HepG2 (cell line): Measurements from ENCODE around the gene ID2.

DNA sequence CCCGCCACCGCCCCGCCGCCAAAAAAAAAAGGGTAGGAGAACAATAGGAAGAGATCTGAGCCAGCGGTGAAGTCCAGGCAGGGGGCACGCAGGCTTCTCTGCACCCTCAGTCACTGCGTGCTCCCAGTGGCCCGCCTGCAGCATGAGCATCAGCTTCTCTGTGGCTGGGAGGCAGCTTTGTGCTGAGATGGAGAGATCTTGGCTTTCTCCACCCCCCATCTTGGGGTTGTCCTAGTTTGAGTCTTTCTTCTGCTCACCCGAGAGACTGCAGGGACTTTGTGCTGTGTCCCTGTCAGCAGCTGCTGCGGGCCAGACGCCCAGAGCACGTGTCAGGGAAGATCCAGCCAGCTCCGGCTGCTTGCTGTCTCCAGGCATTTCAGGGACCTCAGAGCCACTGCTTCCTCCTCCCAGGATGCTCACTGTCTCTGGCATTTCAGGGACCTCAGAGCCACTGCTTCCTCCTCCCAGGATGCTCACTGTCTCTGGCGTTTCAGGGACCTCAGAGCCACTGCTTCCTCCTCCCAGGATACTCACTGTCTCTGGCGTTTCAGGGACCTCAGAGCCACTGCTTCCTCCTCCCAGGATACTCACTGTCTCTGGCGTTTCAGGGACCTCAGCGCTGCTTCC lies 20.4 kb downstream of the TRAPPC12 start:
- RRBS, 2 experiments, result no CpG with 5 or more reads among the region's 17 CpGs
CAGE:
- cytosol, long polyA minus RNA, result no peak
- cytosol, long polyA plus RNA, result no peak
- long polyA plus RNA, result no peak
- nucleus, long polyA minus RNA, result no peak
- nucleus, long polyA plus RNA, result no peak

DNA sequence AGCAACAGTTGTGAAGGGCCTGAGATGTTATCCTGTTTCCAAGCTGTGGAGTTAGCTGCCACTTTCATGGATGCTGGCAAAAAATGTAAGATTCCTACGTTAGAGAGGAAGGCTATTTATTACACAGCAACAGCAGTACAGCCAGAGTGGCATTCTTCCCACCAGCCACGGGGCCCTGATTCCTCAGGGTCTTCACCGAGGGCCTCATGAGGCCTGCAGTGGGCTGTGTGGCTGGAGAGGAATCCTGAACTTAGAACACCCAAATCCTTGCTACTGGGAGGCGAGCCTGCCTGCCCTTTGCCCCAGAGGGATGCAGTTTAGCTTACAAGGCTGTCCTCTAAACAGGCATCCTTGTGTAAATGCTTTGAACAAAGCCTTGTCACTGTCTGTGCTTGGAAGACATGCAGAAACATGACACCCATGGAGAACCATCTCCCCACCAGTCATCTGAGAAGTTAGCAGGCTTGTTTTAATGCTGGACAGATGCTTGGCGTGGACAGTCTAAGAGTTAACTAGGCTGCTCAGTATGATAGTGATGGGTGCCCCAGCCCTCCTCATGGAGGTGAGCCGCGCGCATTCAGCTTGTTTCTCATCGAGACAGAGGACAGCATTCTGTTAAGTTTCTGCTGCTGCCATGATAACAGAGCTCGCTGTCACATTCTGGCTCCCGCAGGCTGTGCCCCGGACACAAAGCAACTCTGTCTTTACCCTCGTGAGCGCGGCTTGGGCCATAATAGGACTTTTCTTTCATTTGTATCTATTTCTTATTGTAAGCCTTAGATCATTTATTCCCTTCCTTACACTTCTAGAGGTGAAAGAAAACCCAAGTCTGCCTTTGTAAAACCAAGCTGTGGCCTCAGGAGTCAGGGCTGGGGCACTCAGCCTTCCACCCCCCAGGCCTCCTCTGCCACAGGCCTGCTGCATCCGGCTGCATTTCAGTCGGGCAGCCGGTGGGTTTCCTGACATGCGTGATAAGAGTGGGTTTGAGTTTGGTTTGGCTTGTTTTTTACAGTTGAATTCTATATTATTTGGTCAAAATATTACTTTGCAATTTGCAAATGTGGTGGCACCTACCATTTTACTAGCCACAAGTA lies 42.8 kb downstream of the ADI1 start:
- RRBS, 2 experiments, result no CpG with 5 or more reads among the region's 19 CpGs
CAGE:
- cytosol, long polyA minus RNA, result no peak
- cytosol, long polyA plus RNA, result no peak
- long polyA plus RNA, result no peak
- nucleus, long polyA minus RNA, result no peak
- nucleus, long polyA plus RNA, result no peak

DNA sequence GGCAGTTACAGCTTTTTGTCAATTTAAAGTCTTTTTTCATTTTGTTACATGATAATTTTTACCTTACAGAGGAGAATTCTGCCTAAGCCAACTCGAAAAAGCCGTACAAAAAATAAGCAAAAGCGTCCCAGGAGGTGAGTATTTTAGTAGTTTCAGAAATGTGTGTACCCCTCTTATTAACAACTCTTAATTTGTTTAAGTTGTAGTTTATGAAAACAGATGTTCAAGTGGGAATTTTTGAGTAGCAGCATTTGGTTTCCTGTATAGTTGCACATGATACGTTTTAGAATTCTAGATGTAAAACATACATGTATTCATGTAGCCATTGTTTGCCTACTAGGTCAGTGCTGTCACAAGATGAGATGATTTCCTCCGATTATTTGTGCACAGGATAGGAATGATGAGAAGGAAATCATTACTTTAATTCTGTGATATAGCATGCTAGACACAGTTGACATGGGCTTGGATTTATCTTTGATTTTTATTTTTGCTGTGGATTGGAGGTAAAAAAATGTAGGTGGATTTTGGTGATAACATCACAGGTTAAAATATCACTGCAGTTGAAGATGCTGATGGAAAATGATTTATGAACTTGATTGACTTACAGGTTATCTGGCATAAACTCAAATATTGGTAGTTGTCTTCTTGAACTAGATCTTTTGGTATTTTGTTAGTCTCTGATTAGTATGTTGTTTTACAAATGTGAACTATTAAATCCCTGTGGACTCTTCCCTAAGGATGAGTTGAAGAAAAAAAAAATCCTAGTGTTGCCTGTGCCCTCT lies 2.8 kb downstream of the RPS7 start:
- RRBS, 2 experiments, result no CpG with 5 or more reads among the region's 5 CpGs
CAGE:
- cytosol, long polyA minus RNA, result no peak
- cytosol, long polyA plus RNA, result no peak
- long polyA plus RNA, result no peak
- nucleus, long polyA minus RNA, result no peak
- nucleus, long polyA plus RNA, result start-site peak on the plus strand centred at position 133 of the sequence, 9 bp wide, 56 and 48 reads in 2 replicates

GRCh38 chr2:3901985-3902602 lies 198.7 kb downstream of the DCDC2C start:
- RRBS, 2 experiments, result no CpG with 5 or more reads among the region's 8 CpGs
CAGE:
- cytosol, long polyA minus RNA, result no peak
- cytosol, long polyA plus RNA, result no peak
- long polyA plus RNA, result no peak
- nucleus, long polyA minus RNA, result no peak
- nucleus, long polyA plus RNA, result no peak

DNA sequence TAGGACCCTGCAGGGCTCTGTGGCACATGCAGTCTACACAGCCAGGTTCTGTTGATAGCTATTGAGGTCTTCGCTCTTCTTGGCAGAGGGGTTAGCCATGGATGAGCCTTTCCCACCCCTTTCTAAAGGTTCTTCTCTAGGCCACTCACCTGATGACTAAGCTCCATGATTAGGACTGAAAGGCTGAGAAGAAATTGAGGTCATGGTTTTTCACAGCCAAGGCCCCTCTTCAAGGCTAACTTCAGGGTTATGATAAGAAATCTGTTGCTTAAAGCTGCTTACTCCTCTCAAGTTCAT lies 931.3 kb upstream of the SOX11 start:
- RRBS, 2 experiments, result no CpG with 5 or more reads among the region's 1 CpG
CAGE:
- cytosol, long polyA minus RNA, result no peak
- cytosol, long polyA plus RNA, result no peak
- long polyA plus RNA, result no peak
- nucleus, long polyA minus RNA, result no peak
- nucleus, long polyA plus RNA, result no peak

DNA sequence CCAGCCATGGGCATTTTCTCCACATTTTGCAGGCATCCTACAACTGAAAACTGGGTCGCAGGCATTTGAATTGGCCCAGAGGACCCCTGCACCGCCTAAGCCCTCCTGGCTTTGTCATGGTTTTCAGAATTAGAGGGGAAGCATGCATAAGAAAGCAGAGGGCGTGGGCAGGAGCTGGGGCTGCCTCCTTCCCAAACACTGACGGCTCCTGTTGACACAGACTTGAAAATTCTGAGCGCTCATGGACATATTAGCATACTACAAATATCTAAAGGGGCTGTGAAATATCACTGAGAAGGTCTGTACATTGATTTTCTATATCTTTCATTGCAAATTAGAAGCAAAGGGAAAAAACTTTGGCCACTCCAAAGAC lies 34.1 kb downstream of the SOX11 start:
- RRBS, 2 experiments, result no CpG with 5 or more reads among the region's 5 CpGs
CAGE:
- cytosol, long polyA minus RNA, result no peak
- cytosol, long polyA plus RNA, result no peak
- long polyA plus RNA, result no peak
- nucleus, long polyA minus RNA, result no peak
- nucleus, long polyA plus RNA, result no peak

DNA sequence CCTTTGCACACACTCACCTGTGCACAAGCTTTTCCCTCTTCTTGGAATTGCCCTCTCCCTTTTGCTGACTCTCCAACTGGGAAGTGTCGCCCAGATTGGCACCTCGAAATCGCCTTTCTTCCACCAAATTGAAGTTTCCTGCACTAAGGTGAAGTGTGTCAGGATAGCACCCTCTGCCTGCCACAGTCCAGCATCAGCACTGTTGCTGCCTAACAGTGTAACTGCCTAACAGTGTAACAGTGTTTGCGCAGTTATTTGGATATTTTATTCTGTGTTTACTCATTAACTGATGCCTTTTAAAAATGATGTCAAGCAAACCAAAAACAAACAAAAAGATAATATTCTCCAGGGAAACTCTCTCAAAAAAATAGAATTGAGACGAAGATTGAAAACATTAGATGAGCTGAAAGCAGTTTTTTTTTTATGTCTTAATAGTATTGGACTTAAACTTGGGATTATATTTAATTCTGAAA lies 738 bp upstream of the CMPK2 start:
- RRBS, 2 experiments, result no CpG with 5 or more reads among the region's 5 CpGs
CAGE:
- cytosol, long polyA minus RNA, result no peak
- cytosol, long polyA plus RNA, result no peak
- long polyA plus RNA, result no peak
- nucleus, long polyA minus RNA, result no peak
- nucleus, long polyA plus RNA, result no peak

- RRBS, 2 experiments, result no CpG with 5 or more reads among the region's 2 CpGs
CAGE:
- cytosol, long polyA minus RNA, result no peak
- cytosol, long polyA plus RNA, result no peak
- long polyA plus RNA, result no peak
- nucleus, long polyA minus RNA, result no peak
- nucleus, long polyA plus RNA, result no peak
Observed at GRCh38 chr2:6909573-6910191, 7.5 kb upstream of the RNF144A start.

DNA sequence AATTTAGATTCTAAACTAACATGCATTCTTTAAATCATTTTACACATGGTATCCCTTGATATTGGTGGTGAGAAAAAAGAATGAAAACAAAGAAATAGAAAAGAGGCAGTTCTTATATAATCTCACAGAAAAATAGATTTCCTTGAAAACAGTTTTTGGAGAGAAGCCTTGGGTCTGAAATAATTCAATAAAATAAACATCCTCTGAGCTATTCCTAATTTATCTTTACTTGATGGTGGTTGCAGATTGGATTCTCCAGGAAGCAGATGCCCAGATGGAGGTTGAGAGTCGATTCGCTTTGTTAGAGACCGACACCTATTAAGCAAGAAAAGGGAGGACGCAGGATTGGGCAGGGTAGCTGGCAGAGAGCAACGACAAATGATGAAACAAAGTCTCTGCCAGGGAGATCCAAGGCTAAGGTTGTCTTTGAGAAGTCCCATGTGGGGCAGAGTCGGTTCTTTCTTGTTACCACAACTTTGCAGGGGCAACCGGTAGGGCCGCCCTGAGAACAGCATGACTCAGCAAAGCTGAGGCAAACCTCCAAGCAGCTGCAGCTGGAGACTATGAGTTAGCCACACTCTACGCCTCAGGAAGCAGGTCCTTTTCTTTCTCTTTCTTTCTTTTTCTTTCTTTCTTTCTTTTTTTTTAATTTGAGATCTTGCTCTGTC lies 452.5 kb upstream of the ID2 start:
- RRBS, 2 experiments, result no CpG with 5 or more reads among the region's 9 CpGs
CAGE:
- cytosol, long polyA minus RNA, result no peak
- cytosol, long polyA plus RNA, result no peak
- long polyA plus RNA, result no peak
- nucleus, long polyA minus RNA, result no peak
- nucleus, long polyA plus RNA, result no peak

GRCh38 chr2:8453026-8453457 lies 228.8 kb upstream of the ID2 start:
- RRBS, 2 experiments, result no CpG with 5 or more reads among the region's 6 CpGs
CAGE:
- cytosol, long polyA minus RNA, result no peak
- cytosol, long polyA plus RNA, result no peak
- long polyA plus RNA, result no peak
- nucleus, long polyA minus RNA, result no peak
- nucleus, long polyA plus RNA, result no peak

DNA sequence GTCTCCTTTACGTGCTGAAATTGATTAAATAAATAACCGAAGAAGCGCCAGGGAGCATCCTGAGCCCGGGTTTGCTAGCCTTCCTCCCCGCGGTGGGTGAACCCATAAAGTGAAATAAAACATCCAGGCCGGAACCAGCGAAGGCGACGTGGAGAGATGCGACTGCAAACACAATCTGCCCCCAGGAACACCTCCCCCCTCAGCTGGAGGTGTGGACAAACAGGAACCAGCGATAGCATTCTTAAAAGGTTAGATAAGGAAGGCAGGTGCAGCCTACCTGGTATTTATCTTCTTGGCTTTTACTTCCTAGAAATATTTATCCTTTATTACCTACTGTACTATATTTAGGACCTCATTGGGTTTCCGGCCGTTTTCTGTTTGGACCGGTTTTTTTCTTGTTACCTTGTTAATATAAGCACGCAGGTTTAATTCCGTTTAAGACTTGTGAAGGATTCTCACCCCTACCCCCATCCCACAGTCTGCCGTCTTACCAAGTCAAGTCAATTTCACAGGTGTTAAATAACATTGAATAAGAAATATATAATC lies 224.1 kb upstream of the ID2 start:
- RRBS, 2 experiments, result no CpG with 5 or more reads among the region's 18 CpGs
CAGE:
- cytosol, long polyA minus RNA, result no peak
- cytosol, long polyA plus RNA, result no peak
- long polyA plus RNA, result no peak
- nucleus, long polyA minus RNA, result no peak
- nucleus, long polyA plus RNA, result no peak

DNA sequence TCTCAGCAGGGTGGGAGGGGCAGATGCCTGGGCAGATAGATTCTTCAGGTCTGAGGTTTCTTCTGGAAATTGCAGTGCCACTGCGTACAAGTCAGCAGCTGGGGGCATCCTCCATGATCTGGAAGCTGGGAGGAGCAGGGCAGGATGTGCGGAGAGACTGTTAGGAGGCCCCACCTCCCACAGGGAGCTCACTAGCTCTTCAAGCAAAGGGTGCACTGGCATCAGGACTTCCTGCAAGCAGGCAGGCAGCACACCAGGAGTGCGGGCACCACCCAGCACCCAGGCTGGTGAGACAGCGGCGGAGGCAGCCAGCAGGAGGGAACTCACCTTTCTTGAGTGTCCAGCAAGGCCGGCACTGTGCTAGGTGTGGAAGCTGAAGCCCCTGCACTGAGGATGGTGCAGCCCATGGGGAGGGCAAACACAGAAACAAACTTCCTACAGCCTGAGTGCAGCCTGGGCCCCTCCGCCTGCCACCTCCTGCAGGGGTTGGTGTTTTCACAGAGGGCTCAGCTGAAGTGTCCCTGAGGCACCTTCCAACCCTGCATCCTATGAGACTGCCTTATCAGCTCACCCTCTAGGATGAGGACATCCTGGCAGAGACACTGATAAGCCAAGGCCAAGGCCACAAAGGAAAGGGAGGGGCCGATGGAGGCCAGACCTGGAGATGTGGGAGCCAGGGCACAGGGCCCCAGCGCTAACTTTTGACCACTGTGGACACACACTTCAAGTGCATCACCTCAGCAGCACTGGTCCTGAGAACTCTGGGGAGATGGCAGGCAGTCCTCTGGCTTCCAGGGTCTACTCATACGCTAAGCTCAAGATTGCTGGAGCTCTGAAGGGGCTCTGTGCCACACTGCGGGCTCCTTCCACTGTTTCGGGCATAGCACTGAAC lies 100.5 kb upstream of the ID2 start:
- RRBS, 2 experiments, result no CpG with 5 or more reads among the region's 12 CpGs
CAGE:
- cytosol, long polyA minus RNA, result no peak
- cytosol, long polyA plus RNA, result no peak
- long polyA plus RNA, result no peak
- nucleus, long polyA minus RNA, result no peak
- nucleus, long polyA plus RNA, result no peak

- RRBS, 2 experiments, result no CpG with 5 or more reads among the region's 18 CpGs
CAGE:
- cytosol, long polyA minus RNA, result no peak
- cytosol, long polyA plus RNA, result no peak
- long polyA plus RNA, result no peak
- nucleus, long polyA minus RNA, result no peak
- nucleus, long polyA plus RNA, result no peak
Observed at GRCh38 chr2:8626920-8627573, 54.8 kb upstream of the ID2 start.

DNA sequence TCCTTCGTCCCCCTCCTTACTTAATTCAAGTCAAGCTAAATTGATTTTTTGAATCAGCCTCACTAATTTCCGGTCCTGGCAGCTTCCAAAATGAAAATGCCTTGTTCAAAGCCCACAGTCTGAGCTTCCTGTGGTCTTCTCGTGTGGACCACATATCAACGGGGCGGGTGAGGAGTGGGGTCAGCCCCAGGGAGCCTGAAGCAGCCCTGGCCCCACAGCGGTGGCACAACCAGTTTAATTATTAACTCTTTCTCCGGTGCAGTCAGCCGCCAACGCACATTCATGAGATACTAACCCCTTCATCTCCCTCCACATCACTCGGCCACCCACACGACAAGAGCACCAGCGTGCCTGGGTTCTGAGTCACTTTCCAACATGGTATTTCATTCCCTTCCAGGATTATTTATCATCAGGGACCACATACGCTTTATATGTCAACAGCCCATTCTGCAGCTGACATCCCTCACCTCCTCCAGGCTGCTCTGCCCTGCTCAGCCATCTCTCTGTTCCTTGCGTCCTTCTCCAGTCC lies 48.1 kb upstream of the ID2 start:
- RRBS, 2 experiments, result no CpG with 5 or more reads among the region's 14 CpGs
CAGE:
- cytosol, long polyA minus RNA, result no peak
- cytosol, long polyA plus RNA, result no peak
- long polyA plus RNA, result no peak
- nucleus, long polyA minus RNA, result no peak
- nucleus, long polyA plus RNA, result no peak

DNA sequence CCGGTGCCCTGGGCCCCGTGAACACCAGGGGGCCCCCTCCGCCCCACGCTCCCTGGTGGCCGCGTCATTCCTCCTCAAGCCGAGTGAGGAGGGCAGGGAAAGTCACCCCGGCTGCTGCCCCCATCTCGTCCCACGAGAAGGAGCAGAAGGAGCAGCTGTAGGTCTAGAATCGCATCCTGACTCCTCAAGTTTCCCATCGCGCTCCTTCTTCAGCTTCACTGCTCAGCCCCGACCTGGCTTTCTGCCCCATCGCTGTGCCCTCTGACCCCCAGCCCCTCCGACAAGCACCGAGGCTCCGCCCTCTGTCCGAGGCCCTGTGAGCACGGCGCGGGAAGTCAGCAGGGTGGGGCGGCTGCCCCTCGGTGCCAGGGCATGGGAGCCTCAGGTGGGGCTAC lies 36.8 kb upstream of the ID2 start:
- RRBS, 2 experiments, result 78 to 94% methylated on average over 4 of the region's 24 CpGs
CAGE:
- cytosol, long polyA minus RNA, result no peak
- cytosol, long polyA plus RNA, result no peak
- long polyA plus RNA, result no peak
- nucleus, long polyA minus RNA, result no peak
- nucleus, long polyA plus RNA, result no peak

GRCh38 chr2:8661762-8661982 lies 20.2 kb upstream of the ID2 start:
- RRBS, 2 experiments, result no CpG with 5 or more reads among the region's 5 CpGs
CAGE:
- cytosol, long polyA minus RNA, result no peak
- cytosol, long polyA plus RNA, result no peak
- long polyA plus RNA, result no peak
- nucleus, long polyA minus RNA, result no peak
- nucleus, long polyA plus RNA, result no peak

GRCh38 chr2:8681987-8682575 lies at the start of gene ID2:
Gene ID2, plus strand, starts transcription at chr2:8682056.
- RRBS, 2 experiments, result 1 to 2% methylated on average over 7 of the region's 43 CpGs
CAGE:
- cytosol, long polyA minus RNA, result start-site peak on the plus strand at chr2:8682053-8682057, 130 reads
- cytosol, long polyA plus RNA, result no peak
- long polyA plus RNA, result start-site peak on the plus strand at chr2:8682106-8682143, 65 and 21 reads in 2 replicates
- nucleus, long polyA minus RNA, result start-site peak on the plus strand at chr2:8682056-8682141, 12 reads
- nucleus, long polyA plus RNA, result no peak

DNA sequence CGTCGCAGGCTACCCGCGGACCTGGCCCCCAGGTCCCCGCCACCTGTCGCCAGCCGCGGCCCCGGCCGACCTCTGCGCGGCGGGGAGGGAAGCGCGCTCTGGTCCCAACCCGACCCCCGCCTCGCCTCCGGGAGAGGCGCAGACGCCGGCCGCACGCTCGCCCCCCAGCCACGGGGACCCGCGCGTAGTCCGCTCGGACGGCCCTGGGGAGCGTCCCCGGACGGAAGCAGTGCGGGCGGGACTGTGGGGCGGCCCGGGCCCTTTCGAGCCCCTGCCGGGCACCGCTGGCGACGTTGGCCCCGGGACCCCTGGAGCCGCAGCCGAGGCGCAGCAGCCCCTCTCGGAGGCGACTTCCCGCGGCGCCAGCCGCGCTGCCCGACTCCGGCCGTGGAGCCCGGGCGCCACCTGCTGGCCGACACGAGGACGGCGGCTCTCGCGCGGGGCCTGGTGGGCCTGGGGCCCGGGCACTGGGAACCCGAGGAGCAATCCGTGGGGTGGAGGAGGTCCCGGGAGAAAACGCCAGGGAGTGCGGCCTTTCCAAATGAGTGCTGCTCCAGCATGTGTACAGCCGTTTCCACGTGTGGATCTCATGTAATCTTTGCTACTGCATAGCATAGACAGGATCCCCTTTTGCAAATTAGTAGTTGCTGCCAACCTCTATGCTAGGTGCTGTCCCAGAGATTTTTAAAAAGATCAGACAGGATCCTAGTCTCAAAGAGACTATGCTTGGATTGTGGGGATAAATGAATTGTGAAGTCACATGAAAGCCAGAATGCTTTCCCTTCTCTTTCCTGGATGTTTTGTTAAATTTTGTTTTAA lies 3.9 kb downstream of the ID2 start:
- RRBS, 2 experiments, result under 1 to 1% methylated on average over 56 of the region's 75 CpGs
CAGE:
- cytosol, long polyA minus RNA, result no peak
- cytosol, long polyA plus RNA, result no peak
- long polyA plus RNA, result no peak
- nucleus, long polyA minus RNA, result no peak
- nucleus, long polyA plus RNA, result no peak

DNA sequence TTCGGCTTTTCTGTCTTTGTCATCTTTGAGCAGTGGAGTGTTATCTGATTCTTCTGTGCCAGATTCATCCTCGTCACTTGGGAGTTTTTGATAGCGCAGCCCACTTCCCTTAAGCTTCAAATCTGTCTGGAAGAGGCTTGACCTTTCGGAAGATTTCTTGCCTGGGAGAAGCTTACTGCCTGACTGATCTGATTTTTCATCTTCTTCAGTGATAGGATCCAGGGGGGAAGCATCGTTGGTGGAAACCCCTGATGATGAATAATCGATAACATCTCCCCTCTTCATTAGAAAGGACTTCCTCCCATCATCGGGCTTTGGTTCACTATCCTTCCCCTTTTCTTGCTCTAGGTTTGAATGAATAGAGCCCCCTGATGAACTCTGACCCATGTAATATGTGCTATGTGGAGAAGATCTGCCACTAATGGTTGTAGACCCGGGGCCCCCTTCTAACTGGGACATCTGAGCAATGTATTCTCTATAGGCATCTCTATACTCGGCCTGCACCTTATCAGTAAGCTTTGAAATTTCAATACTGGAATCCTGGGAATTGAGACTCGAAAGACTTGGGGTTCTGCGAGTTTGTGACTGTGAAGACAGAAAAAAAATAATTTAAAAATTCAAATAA lies 49.7 kb downstream of the ID2 start:
- RRBS, 2 experiments, result no CpG with 5 or more reads among the region's 11 CpGs
CAGE:
- cytosol, long polyA minus RNA, result no peak
- cytosol, long polyA plus RNA, result no peak
- long polyA plus RNA, result no peak
- nucleus, long polyA minus RNA, result no peak
- nucleus, long polyA plus RNA, result no peak

- RRBS, 2 experiments, result no CpG with 5 or more reads among the region's 4 CpGs
CAGE:
- cytosol, long polyA minus RNA, result start-site peak on the minus strand at chr2:8803031-8803093, 41 reads
- cytosol, long polyA plus RNA, result no peak
- long polyA plus RNA, result no peak
- nucleus, long polyA minus RNA, result no peak
- nucleus, long polyA plus RNA, result no peak
Observed at GRCh38 chr2:8802697-8803187, 34.7 kb downstream of the KIDINS220 start.